GM19239 (cell line): ENCODE measurements around the genes CNPY4 and SPDYE3.

DNA sequence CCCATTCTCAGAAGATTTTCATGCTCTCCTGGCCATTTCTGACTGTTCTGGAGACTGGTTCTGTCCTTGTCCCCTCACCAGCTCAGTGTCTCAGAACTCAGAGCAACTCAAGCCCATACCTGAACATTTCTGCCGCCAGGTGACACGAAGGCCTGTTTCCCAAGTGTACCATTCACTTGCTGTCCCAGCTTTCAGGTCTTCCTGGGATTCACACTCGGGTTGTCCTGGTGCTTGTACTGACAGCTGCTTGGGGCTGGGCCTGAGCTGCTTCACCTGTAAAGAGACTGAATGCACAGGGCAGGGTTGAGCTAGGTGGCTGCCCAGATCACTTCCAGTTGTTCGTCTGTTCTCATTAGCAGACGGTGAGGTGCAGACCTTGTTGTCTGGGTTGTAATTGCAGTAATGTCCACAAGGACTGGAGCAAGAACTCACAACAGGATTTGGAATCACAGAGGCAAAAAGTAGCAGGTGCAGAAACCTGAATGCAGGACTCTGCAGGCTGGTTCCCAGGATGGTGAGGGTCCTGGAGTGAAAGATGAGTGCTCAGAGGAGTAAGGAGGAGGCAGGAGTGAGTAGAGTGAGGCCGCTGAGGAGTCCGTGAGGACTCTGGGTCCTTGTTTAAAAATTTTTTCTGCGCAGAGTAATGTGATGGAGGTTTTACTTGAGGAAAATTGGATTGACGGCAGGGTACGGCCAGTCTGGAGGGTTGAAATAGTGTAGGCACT, 9.1 kb downstream of the ZSCAN25 start:
- RRBS = no CpG with 5 or more reads among the region's 10 CpGs

GRCh38 chr7:99678763-99679805, 712 bp downstream of the CYP3A5 start:
- RRBS = no CpG with 5 or more reads among the region's 10 CpGs

DNA sequence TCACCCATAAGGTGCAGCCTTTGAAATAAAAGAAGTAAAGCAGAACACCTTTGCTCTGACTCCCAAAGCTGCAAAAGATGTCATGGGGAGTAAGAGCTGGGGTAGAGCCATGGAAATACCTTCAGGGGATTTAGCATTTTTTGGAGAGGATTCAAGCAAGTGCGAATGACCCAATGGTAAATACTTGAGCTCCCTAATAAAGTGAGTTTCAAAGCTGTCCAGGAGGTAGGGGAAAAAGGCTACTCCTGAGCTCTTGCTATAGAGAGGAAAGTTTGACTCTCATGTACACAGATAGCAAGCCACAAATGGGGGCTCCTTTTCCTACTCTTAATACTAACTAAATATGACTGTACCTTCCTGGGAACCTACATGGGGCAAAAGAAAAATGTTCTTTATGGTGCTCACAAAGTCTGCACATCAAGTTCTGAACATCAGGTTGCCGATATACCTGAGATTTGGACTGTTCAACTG, 15.3 kb upstream of the CYP3A5 start:
- RRBS = no CpG with 5 or more reads among the region's 2 CpGs

- RRBS = no CpG with 5 or more reads among the region's 5 CpGs
These were observed 3.3 kb downstream of the CYP3A4 start for GRCh38 chr7:99780464-99781380.

DNA sequence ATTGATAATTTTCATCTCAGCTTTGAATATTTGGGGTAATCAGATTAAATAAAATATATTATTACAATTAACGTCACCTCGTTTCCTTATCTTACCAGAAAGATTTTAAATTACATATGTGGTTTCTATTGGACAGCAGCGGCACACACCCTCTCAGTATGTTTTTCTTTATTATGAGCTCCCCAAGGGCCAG, 849 bp downstream of the TRIM4 start:
- RRBS = no CpG with 5 or more reads among the region's 3 CpGs

DNA sequence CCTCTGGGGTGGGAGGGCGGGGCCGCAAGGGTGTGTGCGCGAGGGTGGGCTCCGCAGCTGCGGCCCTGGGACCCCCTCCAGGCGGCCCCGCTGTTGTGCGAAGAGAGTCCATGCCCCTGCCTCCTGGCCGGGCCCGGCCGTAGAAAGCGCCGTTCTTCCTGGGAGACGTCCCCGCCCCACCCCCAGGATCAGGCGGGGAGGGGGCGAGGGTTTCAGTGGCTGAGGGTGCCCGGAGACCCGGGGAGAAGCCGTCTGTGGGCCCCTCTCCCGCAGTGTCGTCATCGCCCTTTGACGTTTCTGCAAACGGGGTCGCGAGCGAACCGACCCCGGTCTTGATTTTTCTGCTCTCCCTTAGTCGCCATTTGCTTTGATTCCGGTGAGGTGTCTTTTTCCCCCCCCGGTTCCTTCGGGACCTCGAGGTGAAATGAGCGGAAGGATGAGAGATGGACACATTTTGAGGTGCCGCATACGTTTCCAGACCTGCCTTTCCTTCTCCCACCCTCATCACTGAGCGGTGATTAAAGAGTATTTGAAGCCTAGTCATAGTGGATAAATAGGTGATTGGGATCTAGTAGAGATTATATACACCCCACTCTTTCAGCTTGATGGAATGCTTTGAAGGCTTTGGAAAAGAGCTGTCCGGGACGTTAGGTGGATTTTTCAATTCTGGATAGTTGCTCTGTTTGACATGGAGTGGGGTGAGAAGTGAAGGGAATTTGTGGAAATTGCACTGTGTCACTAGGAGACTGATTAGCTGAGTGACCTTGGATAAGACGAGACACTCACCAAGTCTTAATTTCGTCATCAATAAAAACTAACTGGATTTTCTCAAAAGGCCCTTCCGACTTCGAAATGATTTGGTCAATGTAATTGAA, 585 bp downstream of the ZKSCAN1 start:
- RRBS = 3% methylated on average over 9 of the region's 46 CpGs

- RRBS = no CpG with 5 or more reads among the region's 9 CpGs
These were observed 8.6 kb downstream of the ZKSCAN1 start for GRCh38 chr7:100024002-100024410.

DNA sequence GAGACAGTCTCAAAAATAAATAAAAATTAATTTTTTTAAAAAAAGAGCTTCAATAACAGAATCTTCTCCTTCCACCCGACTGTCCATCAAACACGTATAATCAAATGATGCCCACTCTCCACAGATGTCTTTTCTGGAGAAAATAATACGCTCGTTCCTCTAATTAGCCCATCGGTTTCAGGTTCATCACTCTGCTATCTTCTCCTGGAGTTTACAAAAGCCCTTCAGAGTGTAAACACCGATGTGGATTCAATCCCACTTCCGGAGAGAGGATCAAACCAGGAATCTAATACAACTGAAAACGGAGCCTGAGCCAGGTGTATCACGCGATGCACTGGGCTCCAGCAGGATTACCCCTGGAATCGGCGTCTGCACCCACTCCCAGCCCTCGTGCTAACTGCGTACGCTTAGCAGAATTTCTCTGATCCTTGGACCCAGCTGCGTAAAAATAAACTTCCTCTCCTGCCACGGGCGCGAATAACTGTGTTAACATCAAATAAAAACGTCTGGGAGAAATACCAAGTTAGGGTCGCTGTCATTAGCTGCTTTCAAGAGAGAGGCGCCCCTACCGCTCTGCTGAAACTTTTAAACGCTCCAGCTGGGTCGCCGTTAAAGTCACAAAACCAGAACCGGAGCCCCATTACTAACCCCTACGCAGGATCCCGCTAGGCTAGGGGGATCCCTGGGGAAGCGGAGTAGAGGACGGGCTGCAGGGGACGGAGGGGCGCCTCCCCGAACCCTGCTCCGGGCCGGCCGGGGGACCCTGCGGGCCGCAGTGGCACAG, 548 bp downstream of the ZNF3 start:
- RRBS = 3% methylated on average over 7 of the region's 39 CpGs

- RRBS = 9% methylated on average over 2 of the region's 44 CpGs
These were observed at the start of gene CNPY4 for GRCh38 chr7:100119470-100120694. TSS of gene CNPY4 (plus strand) at chr7:100119634.

DNA sequence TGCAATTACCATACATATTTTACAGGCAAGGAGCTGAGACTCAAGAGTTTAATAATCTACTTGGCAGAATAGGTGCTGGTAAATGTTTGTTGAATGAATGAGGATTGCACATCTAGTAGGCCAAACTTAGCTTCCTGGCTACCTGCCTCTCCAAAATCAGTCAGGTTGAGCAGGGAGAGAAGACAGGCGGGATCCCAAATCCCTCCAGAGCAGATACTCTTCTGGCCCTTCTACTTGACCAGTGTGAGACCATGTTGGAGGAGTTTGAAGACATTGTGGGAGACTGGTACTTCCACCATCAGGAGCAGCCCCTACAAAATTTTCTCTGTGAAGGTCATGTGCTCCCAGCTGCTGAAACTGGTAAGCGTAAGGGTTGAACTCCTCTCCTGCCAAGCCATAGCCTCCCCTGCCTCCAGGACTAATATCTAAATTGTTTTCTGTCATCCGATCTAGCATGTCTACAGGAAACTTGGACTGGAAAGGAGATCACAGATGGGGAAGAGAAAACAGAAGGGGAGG, 2.4 kb upstream of the MBLAC1 start:
- RRBS = no CpG with 5 or more reads among the region's 3 CpGs

DNA sequence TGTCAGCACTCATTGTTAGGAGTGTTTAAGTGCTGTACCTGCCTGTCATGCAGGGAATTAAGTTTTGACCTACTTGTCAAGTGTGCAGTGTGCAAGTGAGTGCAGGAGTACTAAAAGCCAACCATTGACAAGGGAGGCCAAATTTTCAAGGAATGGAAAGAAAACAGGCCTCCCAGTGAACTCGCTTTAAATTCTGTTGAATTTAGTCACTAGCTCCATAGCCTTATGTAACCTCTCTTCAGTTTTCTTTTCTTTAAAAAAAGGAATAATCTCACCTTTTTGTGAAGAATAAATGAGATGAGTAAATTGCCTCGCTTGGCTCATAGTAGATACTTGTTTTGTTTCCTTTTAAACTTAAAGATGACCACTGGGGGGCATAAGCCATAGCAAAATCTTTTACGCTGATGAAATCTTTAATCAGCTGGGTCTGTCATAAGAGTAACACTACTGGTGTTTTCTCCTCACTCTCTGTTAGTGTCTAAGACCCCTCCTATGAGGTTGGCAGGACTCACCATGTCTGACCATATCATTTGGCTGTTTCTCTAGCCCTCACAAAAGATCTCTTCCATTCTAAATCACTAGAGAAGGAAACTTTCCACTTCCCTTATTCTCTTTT, 12.2 kb downstream of the STAG3 start:
- RRBS = no CpG with 5 or more reads among the region's 3 CpGs

DNA sequence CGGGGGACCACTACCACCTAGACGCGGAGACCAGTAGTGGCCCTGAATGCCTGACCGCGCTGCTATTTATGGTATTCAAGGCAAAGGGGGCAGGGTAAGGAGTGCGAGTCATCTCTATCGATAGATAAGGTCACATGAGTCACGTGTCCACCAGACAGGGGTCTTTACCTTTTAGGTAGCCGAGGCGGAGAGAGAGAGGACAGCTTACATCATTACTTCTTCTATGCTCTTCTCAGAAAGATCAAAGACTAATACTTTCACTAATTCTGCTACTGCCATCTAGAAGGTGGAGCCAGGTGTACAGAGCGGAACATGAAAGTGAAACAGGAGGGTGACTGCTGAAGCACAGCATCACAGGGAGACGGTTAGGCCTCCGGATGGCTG, 2.2 kb upstream of the PVRIG start:
- RRBS = no CpG with 5 or more reads among the region's 13 CpGs

GRCh38 chr7:100220635-100221670, 1.2 kb downstream of the PVRIG start:
- RRBS = no CpG with 5 or more reads among the region's 26 CpGs

DNA sequence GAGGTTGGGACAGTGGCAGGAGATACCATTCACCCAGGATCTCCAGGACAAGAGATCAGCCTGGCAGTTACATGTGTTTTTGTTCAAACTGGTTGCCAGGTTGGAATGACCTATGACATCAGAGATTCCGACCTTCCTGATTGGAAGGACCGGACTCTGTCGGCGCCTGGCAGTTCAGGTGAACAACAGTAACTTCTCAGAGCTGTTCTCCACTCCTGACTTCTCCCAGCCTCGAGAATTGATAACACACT, at the start of gene SPDYE3:
TSS of gene SPDYE3 (plus strand) at position 155 of the 251 bp plus-strand sequence.
- RRBS = no CpG with 5 or more reads among the region's 5 CpGs

DNA sequence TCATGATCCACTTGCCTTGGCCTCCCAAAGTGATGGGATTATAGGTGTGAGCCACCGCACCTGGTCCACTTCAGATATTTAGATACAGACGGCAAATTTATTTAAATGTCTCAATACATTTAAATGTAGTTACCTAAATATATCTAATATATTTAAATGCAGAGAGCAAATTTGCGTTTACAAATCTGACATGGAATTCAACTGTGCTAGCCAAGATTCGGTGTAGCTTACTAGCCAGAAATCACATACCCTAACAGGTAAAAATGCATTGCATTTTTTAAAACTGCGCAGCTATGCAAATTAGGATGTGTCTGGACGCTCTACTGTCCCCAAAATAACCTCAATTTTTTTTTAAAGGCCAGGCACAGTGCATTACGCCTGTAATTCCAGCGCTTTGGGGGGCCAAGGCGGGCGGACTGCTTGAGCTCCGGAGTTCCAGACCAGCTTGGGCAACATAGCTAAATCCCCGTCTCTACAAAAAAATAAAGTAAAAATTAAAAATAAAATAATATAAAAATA, 22.9 kb upstream of the PILRB start:
- RRBS = no CpG with 5 or more reads among the region's 12 CpGs

DNA sequence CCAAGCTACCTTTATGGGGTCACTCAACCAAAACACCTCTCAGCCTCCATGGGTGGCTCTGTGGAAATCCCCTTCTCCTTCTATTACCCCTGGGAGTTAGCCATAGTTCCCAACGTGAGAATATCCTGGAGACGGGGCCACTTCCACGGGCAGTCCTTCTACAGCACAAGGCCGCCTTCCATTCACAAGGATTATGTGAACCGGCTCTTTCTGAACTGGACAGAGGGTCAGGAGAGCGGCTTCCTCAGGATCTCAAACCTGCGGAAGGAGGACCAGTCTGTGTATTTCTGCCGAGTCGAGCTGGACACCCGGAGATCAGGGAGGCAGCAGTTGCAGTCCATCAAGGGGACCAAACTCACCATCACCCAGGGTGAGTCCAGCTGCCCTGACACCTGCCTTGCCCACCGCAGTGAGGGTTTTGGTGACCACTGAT, 809 bp downstream of the PILRB start:
- RRBS = 95% methylated on average over 3 of the region's 11 CpGs

GRCh38 chr7:100371562-100372254, 1.6 kb upstream of the PILRA start:
- RRBS = no CpG with 5 or more reads among the region's 8 CpGs

DNA sequence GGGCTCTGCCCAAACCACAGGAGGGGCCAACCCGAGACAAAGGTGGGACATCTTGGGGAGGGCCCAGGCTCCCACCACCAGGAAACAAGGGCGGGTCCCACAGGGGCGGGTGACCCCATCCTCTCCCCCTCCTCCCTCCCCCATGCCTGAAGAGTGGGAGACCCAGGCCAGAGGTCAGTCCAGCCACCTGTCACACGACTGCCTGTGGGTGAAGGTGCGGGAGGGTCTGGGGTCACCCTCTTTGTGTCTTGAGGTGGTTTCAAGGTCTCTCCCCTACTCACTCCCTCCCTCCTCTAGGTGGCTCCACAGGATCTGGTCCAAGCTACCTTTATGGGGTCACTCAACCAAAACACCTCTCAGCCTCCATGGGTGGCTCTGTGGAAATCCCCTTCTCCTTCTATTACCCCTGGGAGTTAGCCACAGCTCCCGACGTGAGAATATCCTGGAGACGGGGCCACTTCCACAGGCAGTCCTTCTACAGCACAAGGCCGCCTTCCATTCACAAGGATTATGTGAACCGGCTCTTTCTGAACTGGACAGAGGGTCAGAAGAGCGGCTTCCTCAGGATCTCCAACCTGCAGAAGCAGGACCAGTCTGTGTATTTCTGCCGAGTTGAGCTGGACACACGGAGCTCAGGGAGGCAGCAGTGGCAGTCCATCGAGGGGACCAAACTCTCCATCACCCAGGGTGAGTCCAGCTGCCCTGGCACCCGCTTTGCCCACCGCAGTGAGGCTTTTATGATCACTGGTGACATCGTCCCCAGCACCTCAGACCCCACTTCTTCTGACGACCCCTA, 658 bp downstream of the PILRA start:
- RRBS = no CpG with 5 or more reads among the region's 18 CpGs

GRCh38 chr7:100382441-100382843, 9.2 kb downstream of the PILRA start:
- RRBS = no CpG with 5 or more reads among the region's 7 CpGs

DNA sequence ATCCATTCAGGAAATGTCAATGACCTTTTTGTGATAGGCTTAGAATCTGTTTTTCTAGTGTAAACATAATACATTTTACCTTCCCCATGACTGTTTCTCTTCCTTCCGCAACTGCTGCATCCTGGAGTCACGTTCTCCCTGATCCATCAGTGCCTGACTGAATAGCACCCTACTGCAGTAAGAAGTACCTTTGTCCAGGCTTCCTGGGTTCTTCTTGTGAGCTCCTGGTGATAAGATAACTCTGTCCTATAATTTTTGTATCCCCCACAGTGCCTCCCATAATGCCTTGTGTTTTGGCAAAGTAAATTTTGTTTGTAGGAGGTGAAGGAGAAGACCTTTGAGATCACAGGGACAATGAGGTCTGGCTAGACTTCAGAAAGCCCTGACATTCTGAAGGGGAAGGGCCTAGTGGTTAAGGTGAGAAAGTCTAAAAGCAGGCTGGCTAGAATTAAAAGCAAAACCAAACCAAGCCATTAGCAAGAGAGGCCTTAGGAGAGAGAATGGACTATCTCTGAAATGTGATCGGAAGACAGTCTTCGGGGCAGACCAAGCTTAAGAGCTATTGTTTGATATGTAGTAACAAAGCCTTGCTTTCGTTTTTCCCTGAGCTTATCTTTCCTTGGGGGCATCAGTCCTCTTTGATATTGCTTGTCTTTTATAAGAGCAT, 7.5 kb downstream of the AGFG2 start:
- RRBS = no CpG with 5 or more reads among the region's 5 CpGs